ENCODE measurements around the gene GNAS.

DNA sequence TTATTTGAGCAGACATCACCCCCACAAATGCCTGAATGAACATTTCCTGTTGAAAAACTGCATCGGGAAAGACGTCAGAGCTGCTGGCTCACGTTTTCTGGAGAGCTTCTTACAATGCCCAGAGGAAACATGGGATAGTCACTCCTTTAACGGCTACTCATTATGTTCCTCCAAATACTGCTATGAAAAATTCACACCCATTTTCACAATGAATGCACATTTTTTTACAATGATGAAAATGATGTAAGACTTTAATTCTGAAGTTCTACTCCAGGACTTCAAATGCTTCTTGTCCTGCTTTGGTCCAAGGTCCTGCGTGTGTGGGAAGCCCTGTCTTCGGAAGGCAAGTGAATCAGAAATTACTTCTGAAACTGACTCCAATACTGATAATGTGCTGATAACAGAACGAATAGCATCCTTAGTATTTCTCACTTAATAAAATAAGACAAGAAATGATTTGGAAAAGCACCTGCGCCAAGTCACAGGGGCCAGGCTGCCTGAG is 160.2 kb upstream of the C20orf85 start:
- PRO-cap, 4 experiments: no peak in any of the 4 experiments
- RAMPAGE, long total RNA, 2 experiments: no peak in any of the 2 experiments
- RRBS: no CpG with 5 or more reads among the region's 8 CpGs

DNA sequence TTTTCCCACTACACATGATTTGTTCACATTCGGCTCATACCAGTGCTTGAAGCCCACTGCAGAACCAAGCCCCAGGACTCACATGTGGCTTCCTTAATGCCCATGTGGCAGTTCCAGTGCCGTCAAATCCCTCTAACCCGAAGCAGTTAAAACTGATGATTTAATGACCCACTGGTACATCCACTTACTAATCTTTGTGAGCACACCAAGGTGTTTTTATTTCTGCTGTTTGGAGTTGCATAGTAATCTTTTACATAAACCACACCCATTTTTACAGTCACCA is 154.3 kb upstream of the C20orf85 start:
- PRO-cap, 4 experiments: no peak in any of the 4 experiments
- RAMPAGE, long total RNA, 2 experiments: no peak in any of the 2 experiments
- RRBS: no CpG with 5 or more reads among the region's 3 CpGs

DNA sequence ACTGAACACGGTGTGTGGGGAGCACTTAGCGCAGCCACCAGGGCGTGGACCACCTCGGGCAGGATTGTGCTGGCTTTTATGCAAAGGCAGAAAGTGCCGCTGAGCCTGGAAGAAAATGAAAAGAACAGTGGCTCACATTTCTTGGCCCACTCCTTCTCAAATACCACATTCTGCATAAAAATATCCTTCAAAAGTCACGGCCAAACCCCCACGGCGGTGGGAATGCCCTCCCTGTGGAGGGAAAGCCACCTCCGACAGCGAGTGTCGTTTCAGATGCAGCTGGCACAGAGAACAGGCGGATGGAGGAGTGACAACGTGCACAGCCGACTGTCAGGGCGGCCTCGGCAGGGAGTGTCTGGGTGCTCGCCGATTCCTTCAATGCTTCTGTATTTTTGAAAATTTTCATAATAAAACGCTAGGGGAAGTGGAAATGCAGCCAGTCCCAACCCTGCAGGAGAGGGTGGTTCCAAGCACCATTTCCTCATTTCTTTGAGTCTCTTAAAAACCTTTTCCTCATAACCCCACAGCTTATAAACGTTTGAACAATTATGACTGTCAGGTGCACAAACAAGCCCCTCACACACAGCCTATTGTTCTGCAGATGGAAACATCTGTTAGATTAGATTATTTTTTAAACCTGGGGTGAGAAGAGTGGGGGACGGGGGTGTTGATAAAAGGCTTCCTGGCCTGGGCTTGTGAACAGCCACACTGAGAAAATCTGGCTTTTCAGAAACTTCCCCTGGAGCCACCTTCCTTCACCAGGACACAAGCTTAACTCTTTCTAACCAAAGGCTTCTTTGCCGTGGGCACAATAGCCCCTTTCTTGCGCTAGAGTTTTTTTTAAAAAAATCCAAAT is 151.2 kb upstream of the C20orf85 start:
- PRO-cap, 4 experiments: peak in 4 of 4 experiments; most common minus-strand start position 380 of the sequence (in 4)
- RAMPAGE, long total RNA, 2 experiments: no peak in any of the 2 experiments
- RRBS: no CpG with 5 or more reads among the region's 23 CpGs

GRCh38 chr20:58054508-58055070 is 96.1 kb upstream of the C20orf85 start:
- PRO-cap, 4 experiments: peak in 1 of 4 experiments; most common minus-strand start chr20:58054849 (in 1)
- RAMPAGE, long total RNA, 2 experiments: no peak in any of the 2 experiments
- RRBS: no CpG with 5 or more reads among the region's 11 CpGs

GRCh38 chr20:58130363-58131158 is 20.1 kb upstream of the C20orf85 start:
- PRO-cap, 4 experiments: no peak in any of the 4 experiments
- RAMPAGE, long total RNA, 2 experiments: no peak in any of the 2 experiments
- RRBS: no CpG with 5 or more reads among the region's 20 CpGs

- PRO-cap, 4 experiments: peak in 1 of 4 experiments; most common plus-strand start chr20:58135637 (in 1)
- RAMPAGE, long total RNA, 2 experiments: no peak in any of the 2 experiments
- RRBS: no CpG with 5 or more reads among the region's 8 CpGs
Measured at GRCh38 chr20:58135528-58135885, 15.2 kb upstream of the C20orf85 start.

DNA sequence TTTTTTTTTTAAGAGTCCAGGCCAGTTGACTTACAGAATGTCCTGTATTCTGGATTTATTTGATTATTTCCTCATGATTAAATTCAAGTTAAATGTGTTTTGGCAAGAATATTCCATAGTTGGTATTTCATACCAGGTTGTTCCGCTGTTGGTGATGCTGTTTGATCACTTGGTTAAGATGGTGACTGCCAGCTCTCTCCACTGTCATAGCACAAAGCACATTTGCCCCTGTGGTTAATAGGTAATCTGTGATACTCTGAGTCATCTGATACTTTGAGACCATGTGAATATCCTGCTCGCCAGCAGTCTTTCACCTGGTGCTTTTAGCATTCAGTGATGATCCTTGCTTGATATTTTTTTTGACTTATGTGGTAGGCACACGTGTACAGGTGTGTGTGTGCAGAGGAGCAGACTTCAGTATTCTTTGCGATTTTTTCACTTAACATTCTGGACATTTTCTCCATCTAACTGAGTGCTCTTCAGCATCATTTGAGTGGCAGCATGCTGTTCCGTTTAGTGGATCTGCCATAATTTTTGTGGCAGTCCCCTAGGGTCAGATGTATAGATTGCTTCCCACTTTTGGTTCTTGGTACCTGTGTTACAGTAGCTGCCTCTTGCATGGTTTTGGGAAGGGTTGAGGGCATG is 48.4 kb downstream of the VAPB start:
- PRO-cap, 4 experiments: no peak in any of the 4 experiments
- RAMPAGE, long total RNA, 2 experiments: no peak in any of the 2 experiments
- RRBS: no CpG with 5 or more reads among the region's 5 CpGs

DNA sequence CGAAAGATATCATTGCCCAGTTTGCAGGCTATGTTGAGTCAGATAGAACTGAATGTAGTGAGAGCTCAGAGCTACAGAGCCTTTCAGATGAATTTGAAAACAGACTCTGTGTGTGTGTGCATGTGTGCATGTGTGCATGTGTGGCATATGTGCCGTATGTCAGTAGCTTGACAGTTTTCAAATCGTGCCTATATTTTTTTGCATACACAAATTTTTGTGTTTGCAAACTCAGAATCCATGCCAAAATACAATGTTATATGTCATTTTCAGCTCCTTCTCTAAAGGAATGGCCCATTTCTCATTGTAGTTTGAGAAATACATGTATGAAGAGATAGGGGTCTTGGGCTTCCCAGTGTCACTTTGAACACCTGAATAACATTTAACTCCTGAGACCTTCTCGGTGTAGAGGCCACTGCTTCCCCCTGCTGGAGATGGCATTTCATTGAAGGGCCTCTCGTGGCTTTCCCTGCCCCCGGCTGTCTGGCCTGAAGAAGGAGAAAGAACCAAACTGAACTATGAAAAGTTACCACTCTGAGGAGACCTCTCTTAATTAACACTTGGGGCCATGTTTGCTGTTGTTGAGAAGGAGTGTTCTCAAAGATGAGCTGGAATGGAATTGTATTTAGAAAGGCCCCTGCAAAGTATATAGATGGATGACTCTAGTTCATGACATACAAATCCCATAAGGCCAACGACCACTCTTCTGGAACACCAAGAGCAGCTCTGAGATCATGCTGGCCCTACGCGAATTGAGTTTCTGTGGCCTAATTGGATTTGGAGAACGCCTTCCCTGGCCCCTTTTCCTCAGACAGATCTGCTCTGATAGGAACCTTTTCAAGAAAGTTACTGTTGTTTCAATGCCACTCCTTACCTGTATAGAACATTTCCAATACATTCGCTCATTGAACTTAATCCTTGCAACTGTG is 58.8 kb downstream of the VAPB start:
- PRO-cap, 4 experiments: no peak in any of the 4 experiments
- RAMPAGE, long total RNA, 2 experiments: start-site peak on the plus strand in 1 of 2 experiments, centred at position 573 of the sequence, 6 reads per replicate
- RRBS: no CpG with 5 or more reads among the region's 11 CpGs

DNA sequence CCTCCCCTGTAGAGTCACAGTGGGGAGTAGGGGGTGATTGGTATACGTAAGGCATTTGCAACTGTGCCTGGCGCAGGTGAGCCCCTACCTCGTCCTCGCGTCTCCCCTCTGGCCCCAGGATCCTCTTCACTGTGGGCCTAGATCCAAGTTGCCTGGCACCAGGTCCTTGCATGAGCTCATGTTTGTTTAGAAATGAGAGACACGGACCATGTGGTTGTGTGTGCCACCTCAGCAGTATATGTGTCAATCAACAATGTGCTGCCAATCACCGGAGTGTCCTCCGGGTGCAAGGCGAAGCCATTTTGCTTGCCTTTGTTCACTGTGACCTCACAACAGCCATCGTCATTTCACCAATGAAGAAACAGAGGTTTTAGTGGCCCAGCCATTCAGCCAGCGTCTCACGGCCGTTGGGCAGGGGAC is 36.0 kb upstream of the STX16 start:
- PRO-cap, 4 experiments: no peak in any of the 4 experiments
- RAMPAGE, long total RNA, 2 experiments: no peak in any of the 2 experiments
- RRBS: no CpG with 5 or more reads among the region's 13 CpGs

DNA sequence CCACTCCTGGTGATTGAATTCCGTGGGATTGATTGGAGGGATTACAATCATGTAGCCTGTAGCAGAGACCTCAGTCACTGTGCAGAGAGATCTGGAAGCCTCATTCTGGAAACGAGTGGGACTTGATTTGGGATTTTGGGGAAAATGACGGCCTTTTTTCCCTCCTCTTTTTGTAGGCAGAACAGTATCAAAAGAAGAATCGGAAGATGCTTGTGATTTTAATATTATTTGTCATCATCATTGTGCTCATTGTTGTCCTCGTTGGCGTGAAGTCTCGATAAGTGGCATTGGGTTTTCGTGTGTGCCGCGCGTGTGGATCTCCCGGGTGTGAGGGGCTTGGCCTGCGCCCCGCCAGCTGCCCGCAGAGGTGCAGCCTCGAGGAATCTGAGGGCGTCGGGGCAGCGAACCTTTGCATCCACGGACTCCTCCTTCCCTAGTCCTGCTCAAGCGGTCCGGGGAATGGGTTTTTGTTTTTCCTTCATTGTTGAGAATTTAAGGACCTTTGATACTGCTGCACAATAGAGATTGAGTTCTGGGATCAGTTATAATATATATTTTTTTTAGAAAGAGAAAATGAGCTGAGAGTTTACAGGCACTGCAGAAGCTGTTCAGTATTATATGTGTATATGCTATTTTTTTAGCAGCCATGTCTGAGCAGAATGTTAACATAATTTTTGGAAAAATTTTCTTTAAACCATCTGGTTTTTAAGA is 16.4 kb upstream of the NPEPL1 start:
- PRO-cap, 4 experiments: no peak in any of the 4 experiments
- RAMPAGE, long total RNA, 2 experiments: no peak in any of the 2 experiments
- RRBS: no CpG with 5 or more reads among the region's 22 CpGs

- PRO-cap, 4 experiments: no peak in any of the 4 experiments
- RAMPAGE, long total RNA, 2 experiments: no peak in any of the 2 experiments
- RRBS: no CpG with 5 or more reads among the region's 10 CpGs
Measured at GRCh38 chr20:58685329-58686205, 7.0 kb upstream of the NPEPL1 start.

GRCh38 chr20:58850100-58850741 is 41.0 kb upstream of the GNAS start:
- PRO-cap, 4 experiments: no peak in any of the 4 experiments
- RAMPAGE, long total RNA, 2 experiments: no peak in any of the 2 experiments
- RRBS: no CpG with 5 or more reads among the region's 13 CpGs

GRCh38 chr20:58891212-58891881 is at the start of gene GNAS:
Gene GNAS (plus strand): TSS chr20:58891421.
- PRO-cap, 4 experiments: peak in 4 of 4 experiments; most common plus-strand start chr20:58891391 (in 4); most common minus-strand start chr20:58891492 (in 3)
- RAMPAGE, long total RNA, 2 experiments: start-site peak on the plus strand in 1 of 2 experiments, at chr20:58891691-58891712 at its widest, 18 reads per replicate
- RRBS: 2% methylated on average over 27 of the region's 104 CpGs

- PRO-cap, 4 experiments: peak in 2 of 4 experiments; most common plus-strand start chr20:58893099 (in 1); most common minus-strand start chr20:58893065 (in 2)
- RAMPAGE, long total RNA, 2 experiments: no peak in any of the 2 experiments
- RRBS: no CpG with 5 or more reads among the region's 3 CpGs
Measured at GRCh38 chr20:58892890-58893340, 1.7 kb downstream of the GNAS start.

- PRO-cap, 4 experiments: no peak in any of the 4 experiments
- RAMPAGE, long total RNA, 2 experiments: no peak in any of the 2 experiments
- RRBS: no CpG with 5 or more reads among the region's 15 CpGs
Measured at GRCh38 chr20:58903284-58903997, 12.2 kb downstream of the GNAS start.

DNA sequence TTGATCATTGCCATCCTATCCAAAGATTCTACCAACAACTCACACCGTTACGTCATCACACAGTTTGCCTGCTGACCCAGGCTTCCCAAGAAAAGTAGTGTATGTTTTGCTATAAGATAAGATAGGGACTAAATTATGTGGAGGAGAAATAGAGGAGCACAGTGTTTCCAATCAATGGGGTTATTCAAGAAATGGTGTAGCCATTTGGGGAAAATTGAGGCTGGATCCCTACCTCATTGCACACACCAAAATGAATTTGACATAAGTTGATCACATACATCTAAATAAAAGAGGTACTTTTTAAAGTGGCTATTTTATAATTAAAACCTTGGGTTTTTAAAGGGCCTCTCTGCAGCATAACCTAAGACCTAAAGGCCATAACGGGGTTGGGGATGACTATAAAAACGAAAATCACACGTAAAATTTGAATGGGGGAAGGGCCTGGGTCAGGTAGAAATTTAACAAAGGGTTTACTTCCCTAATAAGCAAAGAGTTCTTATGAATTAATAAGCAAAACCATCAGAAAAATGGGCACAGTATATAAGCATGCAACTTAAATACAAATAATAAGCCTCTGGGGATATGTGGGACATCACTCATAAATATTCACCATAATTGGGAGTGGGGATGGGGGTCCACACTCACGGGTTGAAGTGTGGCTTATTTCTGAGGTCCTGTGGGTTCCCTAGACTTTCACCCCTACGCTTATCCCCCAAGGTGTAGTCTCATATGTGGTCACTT is 20.4 kb downstream of the GNAS start:
- PRO-cap, 4 experiments: no peak in any of the 4 experiments
- RAMPAGE, long total RNA, 2 experiments: no peak in any of the 2 experiments
- RRBS: no CpG with 5 or more reads among the region's 7 CpGs

DNA sequence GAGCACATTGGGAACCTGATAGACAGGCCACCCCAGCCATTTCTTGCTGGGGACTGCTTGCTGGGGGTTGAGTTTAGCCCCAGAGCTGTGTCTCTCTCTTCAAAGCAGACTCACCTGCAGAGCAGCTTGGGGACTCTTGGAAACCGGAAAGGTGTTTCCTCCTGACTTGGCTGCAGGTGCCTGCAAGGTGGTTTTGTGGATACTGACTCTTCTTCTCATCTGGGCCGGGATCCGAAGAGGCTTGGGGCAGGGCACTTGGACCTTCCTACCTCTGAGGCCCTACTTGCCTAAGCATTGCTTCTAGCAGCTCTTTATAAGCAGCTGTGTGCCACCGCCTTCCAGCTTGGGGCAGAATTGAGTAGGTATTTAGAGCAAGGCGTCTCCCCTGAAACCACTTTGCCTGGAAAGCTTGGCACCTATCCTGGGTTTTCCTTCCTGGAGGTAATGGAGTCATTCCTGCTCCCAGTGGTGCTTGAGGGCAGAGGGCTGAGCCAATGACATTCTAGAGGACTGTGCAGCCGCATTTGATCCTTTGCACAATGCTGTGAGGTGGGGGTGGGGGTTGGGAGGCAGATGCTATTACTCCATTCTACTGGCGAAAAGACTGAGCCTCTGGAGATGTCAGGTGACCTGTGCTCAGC is 3.4 kb upstream of the CTSZ start:
- PRO-cap, 4 experiments: no peak in any of the 4 experiments
- RAMPAGE, long total RNA, 2 experiments: no peak in any of the 2 experiments
- RRBS: 29% methylated on average over 2 of the region's 7 CpGs

DNA sequence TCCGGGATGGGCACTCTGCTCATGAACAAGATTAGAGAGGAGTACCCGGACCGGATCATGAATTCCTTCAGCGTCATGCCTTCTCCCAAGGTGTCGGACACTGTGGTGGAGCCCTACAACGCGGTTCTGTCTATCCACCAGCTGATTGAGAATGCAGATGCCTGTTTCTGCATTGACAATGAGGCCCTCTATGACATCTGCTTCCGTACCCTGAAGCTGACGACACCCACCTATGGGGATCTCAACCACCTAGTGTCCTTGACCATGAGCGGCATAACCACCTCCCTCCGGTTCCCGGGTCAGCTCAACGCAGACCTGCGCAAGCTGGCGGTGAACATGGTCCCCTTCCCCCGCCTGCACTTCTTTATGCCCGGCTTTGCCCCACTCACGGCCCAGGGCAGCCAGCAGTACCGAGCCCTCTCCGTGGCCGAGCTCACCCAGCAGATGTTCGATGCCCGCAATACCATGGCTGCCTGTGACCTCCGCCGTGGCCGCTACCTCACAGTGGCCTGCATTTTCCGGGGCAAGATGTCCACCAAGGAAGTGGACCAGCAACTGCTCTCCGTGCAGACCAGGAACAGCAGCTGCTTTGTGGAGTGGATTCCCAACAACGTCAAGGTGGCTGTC is 4.7 kb downstream of the TUBB1 start:
- PRO-cap, 4 experiments: no peak in any of the 4 experiments
- RAMPAGE, long total RNA, 2 experiments: no peak in any of the 2 experiments
- RRBS: 94% methylated on average over 3 of the region's 29 CpGs

DNA sequence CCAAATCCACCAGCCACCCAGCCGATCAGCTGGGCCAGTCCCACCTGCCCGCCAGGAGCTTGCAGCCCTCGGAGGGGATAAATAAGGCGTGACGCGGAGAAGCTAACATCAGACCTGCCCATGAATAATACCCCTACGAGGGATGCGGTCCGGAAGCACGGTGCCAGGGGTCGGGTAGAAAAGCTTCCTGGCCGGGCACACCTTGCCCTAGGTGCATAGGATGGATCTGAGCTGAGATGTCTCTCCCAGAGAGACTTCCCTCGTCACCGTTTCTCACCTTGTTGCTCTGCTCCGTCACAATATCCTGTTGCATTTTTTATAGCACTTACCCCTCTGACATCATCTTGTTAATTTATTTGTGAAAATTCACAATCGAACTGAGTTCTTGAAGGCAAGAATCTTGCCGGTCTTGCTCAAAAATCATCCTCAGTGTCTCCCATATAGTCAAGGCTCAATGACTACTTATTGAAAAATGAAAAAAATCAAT is 731 bp upstream of the PRELID3B start:
- PRO-cap, 4 experiments: no peak in any of the 4 experiments
- RAMPAGE, long total RNA, 2 experiments: no peak in any of the 2 experiments
- RRBS: no CpG with 5 or more reads among the region's 17 CpGs

DNA sequence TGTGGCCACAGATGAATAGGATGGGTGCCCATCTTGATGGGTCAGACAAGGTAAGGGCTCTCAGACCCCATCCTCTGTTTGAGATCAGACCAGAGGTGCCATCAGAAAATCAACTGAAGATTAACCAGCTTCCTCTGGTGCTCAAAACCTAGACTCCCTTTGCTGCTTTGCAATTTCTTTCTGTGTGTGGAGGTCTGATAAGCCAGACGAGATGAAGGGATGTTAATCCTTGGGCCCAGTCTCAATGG is 14.6 kb upstream of the ZNF831 start:
- PRO-cap, 4 experiments: no peak in any of the 4 experiments
- RAMPAGE, long total RNA, 2 experiments: no peak in any of the 2 experiments
- RRBS: no CpG with 5 or more reads among the region's 1 CpG